Measurements from ENCODE around the gene ARL5B.

- RRBS: no CpG with 5 or more reads among the region's 5 CpGs
Observed at GRCh38 chr10:18615520-18616199, 35.7 kb downstream of the NSUN6 start.

GRCh38 chr10:18658780-18659880, at the start of gene ARL5B:
TSS of gene ARL5B (plus strand) at chr10:18659431.
- RRBS: 2% methylated on average over 20 of the region's 83 CpGs

DNA sequence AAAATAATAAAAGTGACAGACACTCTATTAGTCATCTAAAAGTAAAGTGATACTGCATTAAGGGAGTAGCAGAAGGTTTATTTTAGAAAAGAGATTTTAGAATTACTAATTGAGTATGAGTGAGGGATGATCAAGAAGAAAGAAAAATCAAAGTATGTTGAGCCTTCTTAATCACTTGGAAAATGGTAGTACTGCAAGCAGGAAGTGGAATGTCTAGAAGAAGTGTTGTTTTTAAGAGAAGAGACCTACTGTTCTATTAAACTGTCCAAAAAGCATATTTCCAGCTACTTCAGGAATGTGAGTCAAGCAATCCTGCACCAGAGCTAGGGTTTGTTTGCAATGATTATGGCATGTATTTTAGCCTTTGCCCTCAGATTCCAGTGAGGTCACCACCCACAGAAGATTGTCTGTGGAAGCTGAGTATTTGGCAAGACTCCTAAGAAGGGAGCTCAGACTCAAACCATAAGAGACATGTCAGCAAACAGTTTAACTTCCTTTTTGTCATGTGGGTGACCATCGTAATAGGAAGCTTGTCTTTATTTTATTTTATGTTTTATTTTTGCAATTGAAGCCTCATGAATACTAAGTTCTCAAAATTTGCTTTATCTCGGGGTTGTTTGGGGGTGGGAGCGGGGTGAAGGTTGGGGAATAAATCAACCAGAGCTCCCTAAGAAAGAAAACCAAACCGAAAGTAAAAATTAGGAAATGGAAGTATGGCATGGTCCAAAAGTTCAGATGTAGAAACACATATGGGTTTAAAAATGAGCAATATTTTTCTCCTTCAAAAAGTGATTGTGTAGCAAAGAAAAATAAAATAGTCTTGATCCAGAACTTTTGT, 177.6 kb upstream of the PLXDC2 start:
- RRBS: no CpG with 5 or more reads among the region's 4 CpGs

- RRBS: 3% methylated on average over 5 of the region's 23 CpGs
Observed at GRCh38 chr10:19816007-19816368, 244 bp upstream of the PLXDC2 start.

DNA sequence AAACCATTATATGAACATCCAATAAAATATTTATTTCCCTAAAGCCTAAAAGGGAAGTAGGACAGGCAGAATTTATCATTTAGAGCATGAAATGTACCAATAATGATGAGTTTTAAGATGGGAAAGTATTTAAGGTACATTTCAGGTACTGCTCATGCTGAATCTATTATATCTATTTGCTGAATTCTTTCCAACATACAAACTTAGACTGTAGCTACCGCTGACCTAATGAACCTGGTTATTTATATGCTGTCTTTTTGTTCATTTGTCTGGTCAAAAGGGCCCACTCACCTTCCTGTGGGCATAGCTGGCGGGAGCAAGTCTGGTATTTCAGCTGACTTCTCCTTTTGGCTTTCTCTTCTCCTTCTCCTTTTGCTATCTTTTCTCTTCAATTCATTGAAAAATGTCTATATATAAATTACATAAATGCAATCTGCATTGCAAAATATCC, 9.4 kb downstream of the PLXDC2 start:
- RRBS: no CpG with 5 or more reads among the region's 2 CpGs

- RRBS: no CpG with 5 or more reads among the region's 6 CpGs
Observed at GRCh38 chr10:19858325-19859319, 42.4 kb downstream of the PLXDC2 start.

- RRBS: no CpG with 5 or more reads among the region's 4 CpGs
Observed at GRCh38 chr10:19864507-19865096, 48.4 kb downstream of the PLXDC2 start.

DNA sequence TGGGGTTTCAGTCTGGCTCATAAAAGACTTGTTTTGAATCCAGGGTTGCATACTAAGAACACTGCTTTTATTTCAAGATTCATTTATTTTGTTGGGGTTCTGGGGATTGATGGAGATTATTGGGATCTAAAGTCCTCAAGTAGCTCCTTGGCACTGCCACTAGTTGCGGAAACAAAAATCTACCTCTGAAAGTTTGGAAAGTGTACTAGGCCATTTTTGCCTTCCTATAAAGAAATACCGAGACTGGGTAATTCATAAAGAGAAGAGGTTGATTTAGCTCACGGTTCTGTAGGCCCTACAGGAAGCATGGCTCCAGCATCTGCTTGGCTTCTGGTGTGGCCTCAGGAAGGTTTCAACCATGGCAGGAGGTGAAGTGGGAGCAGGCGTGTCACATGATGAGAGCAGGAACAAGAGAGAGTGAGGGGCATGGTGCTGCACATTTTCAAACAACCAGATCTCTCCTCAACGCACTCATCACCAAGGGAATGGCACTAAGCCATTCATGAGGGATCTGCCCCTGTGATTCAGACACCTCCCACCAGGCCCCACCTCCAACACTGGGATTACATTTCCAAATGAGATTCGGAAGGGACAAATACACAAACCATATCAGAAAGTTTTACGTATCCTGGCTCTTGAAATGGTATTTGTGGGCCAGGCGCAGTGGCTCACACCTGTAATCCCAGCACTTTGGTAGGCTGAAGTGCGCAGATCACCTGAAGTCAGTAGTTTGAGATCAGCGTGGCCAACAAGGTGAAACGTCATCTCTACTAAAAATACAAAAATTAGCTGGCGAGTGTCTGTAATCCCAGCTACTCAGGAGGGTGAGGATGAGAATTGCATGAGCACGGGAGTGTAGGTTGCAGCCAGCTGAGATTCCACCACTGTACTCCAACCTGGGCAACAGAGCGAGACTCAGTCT, 189.3 kb downstream of the PLXDC2 start:
- RRBS: no CpG with 5 or more reads among the region's 14 CpGs

- RRBS: no CpG with 5 or more reads among the region's 3 CpGs
Observed at GRCh38 chr10:20016853-20017122, 200.6 kb downstream of the PLXDC2 start.

GRCh38 chr10:20109856-20110345, 293.7 kb downstream of the PLXDC2 start:
- RRBS: no CpG with 5 or more reads among the region's 2 CpGs

GRCh38 chr10:20211458-20211777, 395.2 kb downstream of the PLXDC2 start:
- RRBS: no CpG with 5 or more reads among the region's 3 CpGs

- RRBS: no CpG with 5 or more reads among the region's 11 CpGs
Observed at GRCh38 chr10:20784189-20784843, 112.8 kb downstream of the NEBL start.

DNA sequence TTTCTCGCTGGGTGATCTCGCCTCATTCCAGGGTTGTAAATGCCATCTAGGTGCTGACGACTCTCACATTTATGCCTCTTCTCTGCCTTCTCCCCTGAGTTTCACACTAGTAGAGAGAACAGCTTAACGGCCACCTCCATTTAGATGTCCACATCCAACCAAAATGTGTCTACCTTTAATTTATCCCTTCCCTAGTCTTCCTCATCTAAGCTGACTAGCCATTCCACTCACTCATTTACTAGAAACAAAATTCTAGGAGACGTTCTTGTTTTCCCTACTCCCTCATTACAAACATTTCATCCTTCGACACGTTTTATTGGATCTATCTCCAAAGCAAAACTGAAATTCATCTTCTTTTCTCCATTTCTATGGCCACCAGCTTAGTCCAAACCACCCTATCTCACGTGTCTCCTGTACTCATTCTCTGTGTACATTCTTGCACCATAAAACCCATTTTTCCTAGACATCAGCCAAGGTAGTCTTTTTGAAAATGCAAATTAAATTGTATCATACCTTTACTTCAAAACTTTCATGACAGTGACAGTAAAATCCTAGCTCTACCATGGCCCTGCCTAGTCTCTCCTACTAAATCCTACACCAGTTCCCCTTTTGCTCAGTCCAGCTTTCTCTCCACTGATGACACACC, 33.0 kb upstream of the NEBL start:
- RRBS: no CpG with 5 or more reads among the region's 8 CpGs

DNA sequence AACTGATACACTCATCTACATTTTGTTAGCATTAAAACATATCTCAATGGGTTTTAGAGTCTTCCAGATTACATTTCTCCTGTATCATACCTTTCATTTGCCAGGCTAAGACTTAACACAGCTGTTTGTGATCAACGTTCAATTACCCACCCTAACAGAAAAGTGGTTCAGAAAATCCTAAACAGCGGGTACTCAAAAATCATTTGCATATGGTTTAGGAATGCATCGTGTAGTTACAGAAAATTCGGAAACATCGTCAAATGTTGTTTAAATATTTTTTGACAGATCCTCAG, 84.8 kb upstream of the NEBL start:
- RRBS: no CpG with 5 or more reads among the region's 5 CpGs

GRCh38 chr10:21508985-21509326, 16.5 kb downstream of the SKIDA1 start:
- RRBS: no CpG with 5 or more reads among the region's 16 CpGs

- RRBS: no CpG with 5 or more reads among the region's 14 CpGs
Observed at GRCh38 chr10:21518031-21518570, 7.4 kb downstream of the SKIDA1 start.

DNA sequence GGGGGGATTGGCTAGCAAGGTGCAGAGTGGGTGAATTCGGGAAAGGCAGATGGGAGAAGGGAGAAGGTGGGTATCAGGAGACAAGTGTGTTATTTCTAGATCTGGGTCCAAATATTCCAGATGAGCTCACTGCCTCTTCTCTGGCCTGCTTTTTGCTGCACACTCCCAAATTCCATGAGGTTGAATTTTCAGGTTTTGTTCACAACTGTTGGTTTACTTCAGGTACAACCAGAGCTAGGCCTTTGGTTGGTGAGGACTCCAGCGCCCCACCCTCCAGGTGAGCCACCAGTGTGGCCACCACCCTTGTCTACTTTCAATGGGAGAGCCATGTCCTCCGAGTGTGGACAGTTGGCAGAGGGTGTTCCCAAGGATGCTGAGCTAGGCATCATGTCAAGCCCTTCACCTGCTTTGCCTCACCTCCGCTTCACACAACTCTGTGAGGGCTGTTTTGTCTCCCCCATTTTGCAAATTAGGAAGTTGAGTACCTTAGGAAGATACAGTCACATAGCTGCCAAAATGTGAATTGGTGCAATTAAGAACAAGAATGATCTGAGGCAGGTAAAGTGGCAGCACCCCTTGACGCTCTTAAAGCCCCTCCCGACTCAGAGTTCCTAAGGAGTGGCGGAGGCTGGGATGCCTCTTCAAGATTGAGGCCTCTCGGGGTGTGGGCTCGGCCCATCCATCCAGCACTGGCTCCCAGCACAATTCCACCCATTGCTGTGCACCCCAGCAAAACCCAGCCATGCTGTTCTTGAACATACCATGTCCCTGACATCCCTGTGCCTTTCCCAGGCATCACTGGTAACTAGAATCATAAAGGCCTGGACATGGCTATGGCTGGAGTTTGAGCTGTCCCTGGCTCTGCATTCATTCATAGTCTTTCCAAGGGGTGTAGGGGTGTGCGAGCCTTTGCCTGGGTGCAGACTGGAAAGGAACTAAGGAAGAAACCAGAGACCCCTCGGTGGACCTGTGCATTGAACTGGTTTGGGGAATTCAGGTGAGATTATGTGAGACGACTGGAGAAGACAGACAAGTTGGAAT, 213.1 kb downstream of the MLLT10 start:
- RRBS: no CpG with 5 or more reads among the region's 12 CpGs

DNA sequence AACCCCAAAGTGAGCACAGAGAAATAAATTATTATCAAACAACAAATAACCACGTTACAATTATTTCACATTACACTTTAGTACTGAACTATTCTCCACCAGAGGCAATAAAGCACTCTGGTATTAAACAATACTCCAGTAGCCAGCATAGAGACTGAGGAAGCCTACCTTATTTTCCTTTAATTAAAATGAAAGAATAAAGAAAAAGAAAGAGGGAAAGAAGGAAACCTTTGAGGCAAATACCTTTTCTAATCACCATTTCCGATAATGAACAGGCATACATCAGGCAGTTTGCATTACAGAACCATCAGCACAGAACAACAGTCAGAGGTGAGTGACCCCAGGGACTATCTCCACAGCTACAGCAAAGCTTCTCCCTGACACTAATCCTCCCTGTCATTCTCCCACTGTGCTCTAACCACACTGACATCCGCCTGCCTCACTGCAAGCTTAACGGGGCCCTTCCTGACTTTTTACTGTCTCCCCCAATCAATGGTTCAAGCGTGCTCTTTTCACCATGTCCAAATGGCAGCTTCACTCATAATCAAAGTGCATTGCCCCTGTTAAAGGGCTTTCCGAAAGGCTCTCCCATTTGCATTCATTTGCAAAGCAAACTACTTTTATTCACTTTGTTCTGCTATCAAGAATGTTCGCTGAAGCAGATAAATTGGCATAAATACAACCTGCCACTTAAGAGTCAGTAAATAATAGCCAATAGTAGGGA, 196.4 kb downstream of the DNAJC1 start:
- RRBS: no CpG with 5 or more reads among the region's 7 CpGs

DNA sequence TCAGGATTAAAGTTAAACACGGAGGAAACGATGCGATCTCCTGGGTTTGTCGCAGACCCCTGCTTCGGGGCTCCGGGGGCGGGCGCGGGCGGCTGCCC, 649 bp upstream of the BMI1 start:
- RRBS: no CpG with 5 or more reads among the region's 10 CpGs

- RRBS: no CpG with 5 or more reads among the region's 23 CpGs
Observed at GRCh38 chr10:22332960-22333909, 12.1 kb upstream of the SPAG6 start.

All from epithelial cell of esophagus (primary cell).